ENCODE measurements around the genes BMX and RS1.

GRCh38 chrX:15414560-15414759 is 30.2 kb upstream of the VEGFD start:
- RRBS: no CpG with 5 or more reads among the region's 1 CpG

DNA sequence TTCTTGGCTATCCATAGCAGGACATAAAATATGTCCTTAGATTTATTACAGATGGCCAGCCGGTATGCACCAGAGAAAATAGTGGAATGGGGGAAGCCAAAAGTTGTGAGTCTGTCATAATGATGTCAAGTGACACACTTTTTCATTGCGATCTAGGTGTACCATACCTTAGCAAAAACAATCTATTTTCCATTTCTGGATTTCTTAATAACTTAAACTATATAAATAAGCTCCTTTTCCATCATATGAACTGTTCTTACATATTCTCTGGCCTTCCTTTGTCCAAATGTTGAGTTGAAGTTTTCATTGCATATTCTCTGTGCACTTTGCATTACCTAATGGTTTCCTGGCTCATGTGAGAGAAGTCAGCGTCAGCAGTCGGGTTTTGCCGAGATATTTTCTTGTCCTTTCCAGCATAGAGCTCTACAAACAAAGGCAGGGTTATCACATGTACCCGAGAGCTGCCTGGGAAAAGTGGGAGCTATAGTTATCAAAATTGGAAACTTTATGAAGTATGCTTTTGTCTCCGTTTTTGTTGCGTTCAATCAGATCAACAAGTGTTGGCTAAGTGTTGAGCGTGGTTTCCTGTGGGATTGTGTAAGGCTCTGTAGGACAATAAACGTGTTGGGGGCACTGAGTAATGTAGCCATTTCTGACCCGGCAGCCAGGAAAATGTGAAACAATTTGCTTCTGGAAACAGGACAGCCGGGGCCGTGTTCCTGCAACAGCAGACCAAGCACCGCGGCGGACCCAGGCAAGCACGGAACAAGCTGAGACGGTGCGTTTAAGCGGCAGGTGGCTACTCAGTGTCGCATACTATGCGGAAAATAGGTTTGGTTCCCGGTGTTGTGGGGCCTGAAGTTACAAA is at the start of gene BMX:
TSS of gene BMX (plus strand) at position 645 of the 868 bp plus-strand sequence.
- RRBS: no CpG with 5 or more reads among the region's 23 CpGs

DNA sequence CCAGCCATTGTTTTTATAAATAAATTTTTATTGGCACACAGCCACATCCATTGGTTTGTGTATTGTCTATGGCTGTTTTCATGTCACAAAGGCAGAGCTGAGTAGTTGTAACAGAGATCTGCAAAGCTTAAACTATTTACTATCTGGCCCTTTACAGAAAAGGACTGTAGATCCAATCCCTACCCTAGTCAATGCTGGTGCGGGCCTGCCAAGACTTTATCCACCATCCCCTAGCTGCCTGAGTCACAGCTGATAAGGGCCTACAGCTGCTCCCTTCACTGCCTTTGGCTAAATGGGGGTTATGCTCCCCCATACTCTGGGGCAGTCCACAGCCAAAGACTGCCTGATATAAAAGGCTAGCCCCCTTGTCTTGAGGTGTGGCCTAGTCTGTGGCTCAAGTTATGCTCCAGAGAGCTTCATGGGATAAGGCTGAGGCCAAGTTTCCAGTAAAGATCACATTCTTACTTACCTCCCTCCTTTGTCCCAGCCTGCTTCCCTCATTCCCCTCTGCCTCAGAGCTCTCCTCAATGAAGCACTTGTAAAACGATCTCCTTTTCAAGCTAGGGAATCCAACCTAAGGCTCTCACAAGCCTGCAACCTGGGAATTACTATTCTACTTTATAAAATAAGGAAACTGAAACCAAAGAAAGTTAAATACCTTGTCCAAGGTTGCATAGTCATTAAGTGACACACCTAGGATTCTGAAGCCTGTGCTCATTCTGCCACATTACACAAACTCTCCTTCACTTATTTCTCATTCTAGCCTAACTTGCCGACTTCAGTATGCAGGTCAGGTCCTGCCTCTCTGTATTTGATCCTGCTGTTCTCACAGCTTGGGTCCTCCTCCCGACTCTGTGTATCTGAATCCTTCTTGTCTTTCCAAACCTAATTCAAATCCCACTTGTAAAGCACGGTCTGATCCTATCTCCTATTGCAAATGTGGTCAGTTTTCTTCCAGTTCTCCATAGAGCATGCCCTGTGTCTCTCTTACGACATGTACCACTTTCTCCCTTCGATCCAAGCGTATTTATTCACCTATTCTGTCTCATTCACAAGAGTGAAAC is 20.6 kb downstream of the ACE2 start:
- RRBS: no CpG with 5 or more reads among the region's 8 CpGs

GRCh38 chrX:15749734-15750326 is 11.8 kb downstream of the CA5B start:
- RRBS: no CpG with 5 or more reads among the region's 5 CpGs

DNA sequence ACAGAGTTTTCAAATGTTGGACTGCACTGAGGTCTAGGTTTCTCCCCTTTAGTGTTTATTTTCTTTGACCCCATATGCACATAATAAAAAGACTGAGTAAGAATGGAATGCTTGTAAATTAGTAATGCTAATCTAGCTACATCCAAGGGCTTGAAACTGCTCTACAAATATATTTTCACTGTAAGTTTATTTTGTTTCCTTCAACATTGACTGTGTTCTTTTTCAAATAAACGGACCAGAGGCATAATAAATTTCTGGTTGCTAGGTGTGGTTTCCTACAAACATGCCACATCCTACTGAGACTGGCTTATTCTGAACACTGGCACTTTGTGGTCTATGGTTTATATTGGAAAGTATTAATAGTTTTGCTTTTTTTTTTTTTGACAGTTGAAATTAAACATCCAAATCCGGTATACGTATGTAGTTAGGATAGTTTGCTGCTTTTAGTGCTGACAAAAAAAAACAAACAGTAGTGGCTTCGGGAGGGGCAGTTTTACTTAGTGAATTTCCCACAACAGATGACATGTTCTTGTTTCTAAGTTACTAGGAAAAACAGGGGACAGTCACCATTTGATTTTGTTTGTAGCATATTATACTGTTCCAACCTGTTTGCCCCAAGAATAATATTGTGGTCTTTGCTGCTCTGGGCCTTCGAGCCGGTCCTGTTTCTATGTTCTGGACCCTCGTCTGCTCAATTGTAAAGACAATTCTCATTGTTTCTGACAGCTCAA is 13.3 kb downstream of the CA5B start:
- RRBS: no CpG with 5 or more reads among the region's 7 CpGs

- RRBS: no CpG with 5 or more reads among the region's 18 CpGs
Measured at GRCh38 chrX:16771440-16772433, 14.5 kb upstream of the TXLNG start.

- RRBS: no CpG with 5 or more reads among the region's 6 CpGs
Measured at GRCh38 chrX:16883307-16883623, 13.1 kb upstream of the RBBP7 start.

DNA sequence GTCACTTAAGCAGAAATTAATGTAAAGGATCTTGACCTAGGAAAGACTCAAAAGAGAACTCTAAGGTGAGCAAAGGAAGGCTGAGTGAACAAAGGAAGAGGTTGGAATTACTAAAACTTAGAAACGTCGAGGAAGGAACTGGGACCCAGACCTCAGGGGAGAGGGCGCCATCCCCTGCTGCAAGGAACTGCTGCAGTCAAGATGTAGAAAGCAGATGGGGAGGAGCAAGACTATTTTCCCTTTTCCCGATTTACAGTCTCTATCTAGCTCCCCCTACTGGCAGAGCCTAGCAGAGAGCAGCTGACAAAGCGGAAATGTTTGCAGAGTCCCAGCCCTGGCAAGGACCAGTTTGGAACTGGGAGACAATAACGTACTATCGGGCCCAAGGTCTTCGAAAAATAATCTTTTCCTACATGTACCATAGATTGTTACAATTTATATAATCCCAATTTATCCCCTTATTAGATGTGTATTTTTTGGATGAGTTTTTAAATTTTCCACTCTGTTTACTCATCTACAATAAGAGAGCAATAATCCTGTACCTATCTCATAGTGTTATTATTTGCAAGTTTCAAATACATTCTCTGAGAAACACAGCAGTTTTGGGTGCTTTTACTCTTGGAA is 22.7 kb upstream of the RBBP7 start:
- RRBS: no CpG with 5 or more reads among the region's 8 CpGs

DNA sequence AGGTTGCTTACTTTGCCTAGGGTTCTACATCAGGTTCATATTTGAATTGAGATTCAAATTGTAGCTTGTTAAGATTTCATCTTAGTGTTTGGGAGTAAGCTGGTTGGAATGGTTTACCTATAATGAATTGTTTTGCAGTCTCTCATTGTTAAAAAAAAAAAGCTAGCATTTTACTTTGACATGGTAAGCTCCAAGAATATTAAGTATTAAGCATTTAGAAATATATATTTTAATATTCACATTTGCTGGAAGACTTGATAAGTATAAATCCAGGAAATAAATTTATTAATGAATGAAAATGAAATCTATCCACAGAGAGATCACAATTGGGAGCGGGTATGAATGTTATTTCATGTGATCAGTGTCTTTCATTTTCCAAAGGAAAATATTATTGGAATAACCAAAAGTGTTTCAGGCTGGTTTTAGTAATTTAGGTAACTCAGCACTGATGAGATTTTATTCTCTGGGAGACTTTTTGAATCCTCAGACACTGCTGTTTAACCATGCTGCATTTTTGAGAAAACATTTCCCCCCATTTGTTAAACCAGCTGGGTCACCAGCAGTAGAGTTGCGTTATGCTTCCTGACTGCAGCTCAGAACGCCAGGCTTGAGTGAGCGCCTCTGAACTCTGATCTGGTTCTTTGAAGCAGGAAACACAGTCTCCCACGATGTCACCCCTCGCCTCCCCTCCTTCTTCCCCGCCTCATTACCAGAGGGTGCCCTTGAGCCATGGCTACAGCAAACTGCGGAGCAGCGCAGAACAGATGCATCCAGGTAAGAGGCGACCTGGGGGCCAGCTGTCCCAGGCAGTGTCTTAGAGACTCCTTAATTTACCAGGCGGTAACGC is 78.2 kb downstream of the REPS2 start:
- RRBS: no CpG with 5 or more reads among the region's 12 CpGs

DNA sequence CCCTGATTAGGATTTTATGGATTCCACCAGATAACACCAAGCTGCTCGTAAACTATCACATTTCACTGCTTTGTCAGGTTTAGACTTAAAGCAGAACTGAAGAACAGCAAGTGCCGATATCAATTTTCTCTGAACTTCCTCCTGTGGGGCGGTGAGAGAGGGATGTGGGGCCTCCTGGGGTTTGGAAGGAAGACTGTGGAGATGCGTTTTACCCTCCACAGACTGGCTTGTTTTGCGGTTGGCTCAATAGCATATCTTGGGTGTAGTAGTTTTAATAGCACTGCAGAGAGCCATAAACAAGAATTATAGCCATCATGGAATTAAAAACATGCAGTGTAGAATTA is 47.5 kb upstream of the SCML1 start:
- RRBS: no CpG with 5 or more reads among the region's 5 CpGs

- RRBS: no CpG with 5 or more reads among the region's 7 CpGs
Measured at GRCh38 chrX:18671933-18672337, at the start of gene RS1. RS1 (minus strand) TSS chrX:18672108.

- RRBS: no CpG with 5 or more reads among the region's 10 CpGs
Measured at GRCh38 chrX:18884067-18884510, 99.8 kb downstream of the PHKA2 start.

DNA sequence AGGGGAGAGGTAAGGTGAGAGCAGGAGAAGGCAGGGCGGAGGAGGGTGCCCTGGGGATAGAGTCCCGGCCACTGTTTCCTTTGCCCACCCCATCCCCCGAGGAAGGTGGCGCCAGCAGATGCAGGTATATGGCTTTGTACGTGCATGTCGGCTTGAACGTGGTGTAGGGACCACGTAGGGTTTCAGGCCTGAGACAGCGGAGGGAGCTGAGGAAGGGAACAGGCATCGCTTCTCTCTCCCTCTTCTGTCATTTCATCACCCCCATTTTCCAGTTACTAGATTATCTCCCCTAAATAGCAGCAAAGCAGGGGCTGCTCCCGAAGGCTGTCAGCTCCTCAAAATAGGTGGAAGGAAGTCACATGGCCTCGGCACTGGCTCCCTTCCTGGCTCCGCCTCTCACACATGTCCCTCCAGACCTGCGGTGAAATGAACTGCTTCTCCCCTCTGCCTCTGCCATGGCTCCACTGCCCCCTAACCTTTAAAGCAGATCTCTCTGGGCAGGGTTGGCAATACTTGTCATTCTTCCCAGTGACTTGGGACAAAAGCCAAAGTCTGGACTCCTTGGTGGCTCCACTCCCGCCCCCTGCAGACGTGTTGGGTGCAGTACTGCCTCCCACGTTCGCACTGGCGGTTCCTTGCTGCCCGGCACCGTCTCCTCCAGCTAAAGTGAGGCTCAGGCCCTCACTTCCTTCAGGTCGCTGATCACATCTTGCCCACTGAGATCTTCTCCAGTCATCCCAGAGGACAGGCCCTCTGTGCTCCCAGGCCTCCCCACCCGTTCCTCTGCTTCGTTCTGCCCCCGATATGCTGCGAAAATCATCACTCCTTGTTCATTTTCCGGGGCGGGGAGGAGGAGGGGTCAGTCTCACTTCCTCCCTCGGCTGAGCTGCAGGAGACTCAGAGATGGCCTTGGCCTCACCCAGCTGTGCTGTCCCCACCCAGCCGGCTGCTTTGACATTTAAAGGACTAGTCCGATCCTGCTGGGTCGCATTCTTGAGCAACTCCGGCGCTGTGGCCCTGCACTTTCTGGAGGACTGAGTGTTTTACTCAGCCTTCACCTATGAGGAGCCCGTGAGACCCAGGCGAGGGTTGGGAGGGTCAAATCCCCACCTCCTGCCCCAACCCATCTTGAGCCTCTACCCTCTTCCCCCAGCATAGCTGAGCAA is 97.5 kb downstream of the PHKA2 start:
- RRBS: 52% methylated on average over 6 of the region's 36 CpGs

- RRBS: no CpG with 5 or more reads among the region's 32 CpGs
Measured at GRCh38 chrX:18896991-18897783, 86.7 kb downstream of the PHKA2 start.

DNA sequence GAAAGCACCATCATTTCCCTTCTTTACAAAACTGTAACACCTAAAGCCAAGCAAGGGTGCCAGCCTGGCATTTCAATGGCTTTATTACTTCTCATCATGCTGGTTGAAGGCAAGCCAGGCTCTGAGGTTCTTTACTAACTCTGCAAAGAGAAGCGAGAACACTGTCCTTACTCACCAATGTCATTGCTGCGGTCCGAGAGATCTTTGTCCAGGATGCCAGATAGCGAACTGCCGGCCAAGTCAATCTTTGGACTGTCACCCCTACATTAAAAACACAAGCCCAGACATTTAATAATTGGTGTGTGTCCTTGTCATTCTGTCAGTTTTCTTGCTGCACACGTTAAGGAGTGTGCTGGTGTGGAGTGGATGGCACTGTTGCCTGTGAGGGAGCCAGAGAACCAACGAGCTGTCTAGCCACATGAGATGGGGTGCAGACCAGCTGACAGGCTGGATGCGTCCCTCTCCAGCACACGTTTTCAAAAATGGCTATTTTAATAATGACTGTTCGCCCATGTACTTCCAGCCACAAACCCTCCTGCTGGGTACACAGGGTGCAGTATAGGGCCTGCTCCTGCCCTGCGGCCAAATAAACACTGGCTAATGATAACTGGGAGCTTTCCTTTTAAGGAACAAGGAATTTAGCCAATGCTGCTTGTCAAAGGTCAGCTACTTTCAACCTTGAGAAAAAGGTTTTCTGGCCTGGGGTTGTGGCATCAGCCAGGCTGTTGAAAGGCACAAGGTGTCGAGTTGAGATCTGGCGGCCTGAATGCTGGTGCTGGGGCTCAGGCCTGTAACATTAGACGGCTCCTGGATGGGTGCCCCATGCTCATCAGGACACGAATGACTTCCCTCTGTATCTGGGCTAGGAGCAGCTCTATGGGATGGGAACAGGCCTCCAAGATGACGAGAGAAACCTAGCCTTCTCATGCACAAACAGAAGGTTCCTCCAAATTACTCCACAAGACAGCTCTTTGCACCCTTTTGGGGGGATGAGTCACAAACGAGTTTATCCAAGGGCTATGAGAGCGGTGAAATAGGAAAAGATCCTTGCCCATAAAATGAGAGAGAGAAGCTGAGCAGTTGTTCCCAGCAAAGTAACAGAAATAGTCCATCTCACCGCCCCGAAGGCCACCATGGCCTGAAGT is 54.0 kb upstream of the MAP3K15 start:
- RRBS: no CpG with 5 or more reads among the region's 20 CpGs

- RRBS: no CpG with 5 or more reads among the region's 4 CpGs
Measured at GRCh38 chrX:19673440-19673733, 158.1 kb upstream of the MAP3K15 start.

DNA sequence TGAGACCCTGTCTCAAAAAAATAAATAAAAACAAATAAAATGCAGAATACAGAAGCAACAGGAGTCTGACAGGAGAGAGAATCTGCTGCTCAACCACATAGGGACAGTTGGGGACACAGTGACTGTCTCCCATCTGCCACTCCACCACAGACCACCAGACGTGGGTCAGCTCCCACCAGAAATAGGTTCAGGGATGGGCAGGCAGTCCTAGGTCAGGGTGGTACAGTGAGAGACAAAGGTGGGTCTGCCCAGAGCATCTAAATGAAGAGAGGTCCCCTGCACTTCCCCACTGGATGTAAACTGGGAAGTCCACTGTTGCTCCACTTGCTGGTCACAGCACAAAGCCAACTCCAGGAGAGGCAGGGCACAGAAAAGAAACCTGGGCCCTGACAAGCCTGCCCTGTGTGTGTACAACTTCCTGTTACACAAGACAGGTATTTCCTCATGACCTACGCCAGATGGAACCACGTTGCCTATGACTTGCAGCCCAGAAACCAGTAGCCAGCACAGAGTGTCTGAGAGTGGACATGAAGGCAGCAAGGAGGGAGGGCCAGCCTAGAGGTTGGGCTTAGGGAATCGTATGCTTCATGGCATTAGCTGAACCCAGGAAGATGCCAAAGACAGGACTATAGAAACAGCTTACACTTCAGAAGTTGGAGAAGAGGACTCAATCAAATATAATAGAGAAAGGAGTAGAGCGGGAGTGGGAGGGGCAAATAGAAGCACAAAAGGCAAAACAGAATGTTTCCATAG is 161.8 kb downstream of the SH3KBP1 start:
- RRBS: no CpG with 5 or more reads among the region's 5 CpGs

GRCh38 chrX:19747474-19748369 is 139.7 kb downstream of the SH3KBP1 start:
- RRBS: 44% methylated on average over 4 of the region's 17 CpGs

GRCh38 chrX:19836084-19836829 is 51.1 kb downstream of the SH3KBP1 start:
- RRBS: no CpG with 5 or more reads among the region's 9 CpGs

GRCh38 chrX:20251101-20251476 is 15.6 kb downstream of the RPS6KA3 start:
- RRBS: no CpG with 5 or more reads among the region's 6 CpGs

Data from PFSK-1 (cell line).